Right cardiac atrium (tissue), 1 donor: ENCODE measurements around a stretch of chr2.

DNA sequence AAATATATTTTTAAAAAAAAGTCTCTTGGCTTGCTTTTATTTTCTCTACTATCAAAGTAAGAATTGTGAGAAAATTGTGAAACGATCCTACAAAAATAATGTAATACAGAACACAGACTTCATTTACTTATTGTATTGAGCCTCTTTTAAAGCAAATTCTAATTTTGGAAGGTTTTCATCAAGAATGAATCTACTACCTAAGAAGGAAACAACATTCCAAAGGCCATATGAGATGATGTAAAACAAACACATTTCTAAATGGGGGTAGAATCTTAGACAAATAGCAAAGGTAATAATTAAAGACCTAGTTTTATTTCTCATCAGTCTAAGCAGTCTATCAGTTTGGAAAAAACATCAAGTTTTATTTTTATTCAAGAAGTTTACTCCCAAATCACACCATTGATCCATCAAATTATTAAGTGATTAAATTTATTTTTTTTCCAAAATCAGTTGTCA, 20.6 kb downstream of the FN1 start:
- PRO-cap: no peak

DNA sequence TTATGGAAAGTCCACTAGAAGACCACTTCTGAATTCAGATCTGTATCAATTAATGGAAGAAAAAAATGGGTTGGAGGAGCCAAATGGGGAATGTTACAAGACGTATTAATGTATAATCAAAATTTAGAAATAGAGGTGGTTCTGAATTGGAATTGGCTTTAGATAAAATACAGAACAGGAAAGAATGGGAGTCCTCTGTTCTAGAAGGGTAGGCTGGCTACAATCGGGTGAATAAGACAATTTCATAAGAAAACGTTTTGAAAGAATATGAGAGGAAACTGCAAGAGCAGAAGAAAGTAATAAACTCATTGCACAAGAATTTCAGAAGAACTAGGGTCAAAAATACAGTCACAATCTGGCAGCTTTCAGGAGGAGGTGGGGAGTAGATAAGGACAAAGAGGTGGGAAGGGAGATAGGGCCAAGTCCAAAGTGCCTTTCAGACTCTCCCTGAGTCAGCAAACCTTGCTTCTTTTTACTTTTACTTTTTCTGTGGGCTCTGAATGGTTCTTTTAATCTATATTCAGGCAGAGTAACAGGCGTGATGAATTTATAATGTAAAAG, 69.5 kb upstream of the FN1 start:
- PRO-cap: no peak

GRCh38 chr2:215653413-215653878, 217.6 kb upstream of the FN1 start:
- PRO-cap: no peak

GRCh38 chr2:216078491-216079242, 2.9 kb downstream of the PECR start:
- PRO-cap: no peak

DNA sequence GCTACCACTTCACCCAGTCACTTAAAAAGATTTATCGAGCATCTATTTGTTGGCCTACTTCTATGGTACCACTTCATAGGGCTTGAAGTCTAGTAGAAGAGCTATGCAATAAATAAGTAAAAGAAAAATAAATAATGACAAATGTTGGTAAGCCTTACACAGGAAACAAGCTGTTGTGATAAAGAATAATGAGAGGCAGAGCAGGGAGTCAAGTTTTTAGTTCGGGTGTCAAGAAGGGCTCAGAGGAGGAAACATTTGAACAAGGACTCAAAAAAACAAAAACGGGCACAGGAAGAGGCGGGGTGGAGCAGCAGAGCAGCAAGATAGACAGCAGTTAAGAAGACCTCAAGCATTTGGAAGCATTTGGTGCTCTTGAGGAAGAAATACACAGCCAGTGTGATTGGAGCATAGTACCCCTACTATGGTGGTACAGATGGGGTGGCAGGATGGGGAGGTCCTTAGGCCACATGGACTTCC, 2.8 kb downstream of the TMEM169 start:
- PRO-cap: no peak

- PRO-cap: no peak
Observed at GRCh38 chr2:216107650-216108294, 1.4 kb upstream of the XRCC5 start.

DNA sequence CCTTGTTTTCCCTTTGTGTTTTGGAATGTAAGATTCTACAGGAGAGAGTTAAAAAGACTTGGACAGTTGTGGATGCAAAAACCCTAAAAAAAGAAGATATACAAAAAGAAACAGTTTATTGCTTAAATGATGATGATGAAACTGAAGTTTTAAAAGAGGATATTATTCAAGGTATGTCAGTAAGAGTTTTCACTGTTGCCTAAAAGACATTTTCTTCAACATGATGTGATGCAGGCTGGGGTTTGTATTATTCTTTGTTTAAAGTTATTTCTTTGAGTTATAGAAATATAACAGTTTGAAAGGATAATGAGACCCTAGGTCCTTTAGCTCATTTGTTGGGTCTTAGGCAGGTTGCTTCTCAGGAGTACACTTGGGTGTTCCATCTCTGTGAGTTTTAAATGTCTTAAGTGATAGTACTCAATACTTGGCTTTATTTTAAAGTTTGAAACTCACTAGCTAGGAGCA, 18.4 kb downstream of the XRCC5 start:
- PRO-cap: no peak

DNA sequence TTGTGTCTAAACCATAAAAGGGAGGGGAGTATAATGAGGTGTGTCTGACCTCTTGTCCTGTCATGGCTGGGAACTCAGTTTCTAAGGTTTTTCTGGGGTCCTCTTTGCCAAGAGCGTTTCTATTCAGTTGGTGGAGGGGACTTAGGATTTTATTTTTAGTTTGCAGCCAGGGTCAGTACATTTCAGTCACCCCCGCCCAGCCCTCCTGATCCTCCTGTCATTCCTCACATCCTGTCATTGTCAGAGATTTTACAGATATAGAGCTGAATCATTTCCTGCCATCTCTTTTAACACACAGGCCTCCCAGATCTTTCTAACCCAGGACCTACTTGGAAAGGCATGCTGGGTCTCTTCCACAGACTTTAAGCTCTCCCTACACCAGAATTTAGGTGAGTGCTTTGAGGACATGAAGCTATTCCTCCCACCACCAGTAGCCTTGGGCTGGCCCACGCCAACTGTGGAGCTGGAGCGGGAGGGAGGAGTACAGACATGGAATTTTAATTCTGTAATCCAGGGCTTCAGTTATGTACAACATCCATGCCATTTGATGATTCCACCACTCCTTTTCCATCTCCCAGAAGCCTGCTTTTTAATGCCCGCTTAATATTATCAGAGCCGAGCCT, 108.4 kb downstream of the XRCC5 start:
- PRO-cap: no peak

- PRO-cap: no peak
Observed at GRCh38 chr2:216349330-216349971, 22.8 kb downstream of the MARCHF4 start.

DNA sequence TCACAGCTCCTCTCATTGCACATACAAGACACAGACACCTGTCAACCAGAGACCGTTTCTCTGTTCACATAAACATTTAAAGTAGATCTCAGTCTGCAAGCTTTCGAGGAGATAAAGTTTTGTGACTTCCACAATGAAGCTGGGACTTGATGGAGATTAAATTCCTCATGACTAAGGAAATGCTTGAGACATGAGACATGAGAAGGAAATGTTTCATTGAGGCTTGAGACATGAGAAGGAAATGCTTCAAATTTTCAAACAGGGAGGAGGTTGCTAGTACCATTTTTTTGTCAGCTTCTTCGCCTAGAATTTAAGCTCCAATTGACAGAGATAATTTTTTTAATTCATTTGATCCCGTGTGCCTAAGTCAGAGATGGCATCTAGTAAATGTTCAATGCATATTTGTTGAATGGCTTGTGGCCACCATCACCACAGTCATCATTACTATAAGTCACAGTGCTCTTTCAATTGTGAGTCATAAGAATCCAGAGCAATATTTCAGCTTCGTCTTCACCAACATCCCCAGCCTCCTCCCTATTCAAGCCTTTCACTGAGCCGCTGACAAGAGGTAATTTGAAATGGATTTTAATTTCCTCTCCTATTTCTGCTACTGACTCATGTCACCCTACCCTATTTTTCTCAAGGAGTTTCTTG, 553 bp upstream of the MARCHF4 start:
- PRO-cap: no peak

- PRO-cap: no peak
Observed at GRCh38 chr2:216540737-216541529, 42.3 kb downstream of the RPL37A start.

DNA sequence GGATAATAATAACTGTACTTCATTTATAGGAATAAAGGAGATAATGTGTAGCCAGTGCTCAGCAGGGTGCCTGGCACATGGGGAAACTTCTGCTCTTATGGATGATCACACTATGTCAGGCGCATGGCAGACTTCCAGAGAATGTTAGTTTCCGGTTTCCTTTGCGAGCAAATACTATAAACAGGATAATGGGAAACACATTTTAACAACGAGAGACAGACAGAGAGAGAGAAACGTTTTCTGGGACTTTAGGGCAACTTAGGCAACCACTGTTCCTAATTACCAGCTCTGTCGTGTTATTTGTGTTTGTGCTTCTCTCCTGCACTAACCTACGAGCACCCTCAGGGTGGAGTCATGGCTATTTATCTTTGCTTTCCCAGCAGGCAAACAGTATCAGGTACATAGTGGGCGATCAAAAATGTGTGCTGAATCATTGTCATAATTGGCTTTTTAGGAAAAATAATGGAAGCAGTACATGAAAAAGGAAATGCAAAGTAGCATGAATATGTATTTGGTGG, 36.9 kb upstream of the IGFBP2 start:
- PRO-cap: no peak

DNA sequence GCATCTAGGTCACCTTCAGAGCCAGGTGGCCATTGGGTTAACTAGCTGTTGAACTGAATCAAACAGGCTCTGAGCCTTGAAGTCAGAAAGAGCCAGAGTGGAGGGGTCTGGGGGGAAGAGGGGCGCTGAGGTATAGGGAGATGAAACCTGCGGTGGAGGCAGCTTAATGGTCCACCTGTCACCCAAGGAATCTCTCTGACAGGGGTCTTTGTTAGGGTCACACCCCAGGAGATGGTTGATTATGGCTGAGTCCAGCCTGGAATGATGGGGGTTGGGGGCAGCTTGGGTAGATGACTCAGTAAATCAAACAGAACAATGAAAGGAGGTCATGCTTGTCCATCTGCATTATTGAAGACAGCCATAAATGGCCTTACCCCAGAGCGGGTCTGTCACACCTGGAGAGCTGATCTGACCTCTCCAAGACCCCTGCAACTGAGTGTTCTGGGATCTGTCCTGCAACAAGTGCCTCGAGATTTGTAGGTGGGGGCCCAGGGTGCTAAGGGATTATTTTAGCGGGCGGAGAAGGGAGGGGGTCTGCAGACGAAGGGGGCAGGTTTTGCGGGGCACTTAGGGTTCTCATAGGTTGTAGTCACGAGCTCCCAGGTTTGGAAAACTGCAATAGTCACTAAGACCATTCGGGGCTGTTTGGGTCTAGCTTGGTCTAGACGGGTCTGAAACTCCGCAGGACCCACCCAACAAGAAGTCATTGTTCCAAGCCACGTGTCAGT, 828 bp upstream of the IGFBP2 start:
- PRO-cap: no peak

DNA sequence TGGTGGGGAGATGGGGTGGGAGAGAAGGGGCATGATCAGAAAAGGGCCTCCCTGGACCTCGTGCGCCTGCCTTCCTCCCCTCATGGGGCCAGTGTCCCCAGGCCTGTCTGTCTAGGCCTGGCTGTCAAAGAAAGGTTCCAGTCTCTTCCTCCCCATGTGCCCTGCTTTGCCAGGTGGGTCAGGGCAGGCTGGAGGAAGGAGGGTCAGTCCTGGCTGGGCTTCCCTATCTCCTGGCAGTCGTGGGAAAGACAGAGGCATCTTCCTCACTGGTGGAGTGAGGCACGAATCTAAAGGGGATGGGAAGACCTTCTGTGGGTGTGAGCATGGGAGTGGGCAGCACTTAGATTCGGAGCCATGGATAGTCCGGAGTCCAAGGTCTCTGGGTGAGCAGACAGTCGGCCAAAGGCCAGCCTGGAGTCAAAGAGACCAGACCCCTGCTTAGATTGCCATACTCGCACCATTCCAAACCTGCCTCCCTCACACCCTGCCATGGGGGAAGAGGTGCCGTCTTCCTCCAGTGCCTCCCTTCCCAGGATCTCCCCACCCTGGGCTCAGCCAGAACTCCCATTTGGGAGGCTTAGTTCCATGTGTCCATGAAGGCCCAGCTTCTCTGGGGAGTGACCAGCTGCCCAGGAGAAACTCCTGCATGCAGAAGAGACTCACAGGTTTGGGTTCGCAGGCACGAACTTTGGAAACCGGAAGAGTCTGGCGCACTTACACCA, 21.9 kb downstream of the IGFBP5 start:
- PRO-cap: no peak

DNA sequence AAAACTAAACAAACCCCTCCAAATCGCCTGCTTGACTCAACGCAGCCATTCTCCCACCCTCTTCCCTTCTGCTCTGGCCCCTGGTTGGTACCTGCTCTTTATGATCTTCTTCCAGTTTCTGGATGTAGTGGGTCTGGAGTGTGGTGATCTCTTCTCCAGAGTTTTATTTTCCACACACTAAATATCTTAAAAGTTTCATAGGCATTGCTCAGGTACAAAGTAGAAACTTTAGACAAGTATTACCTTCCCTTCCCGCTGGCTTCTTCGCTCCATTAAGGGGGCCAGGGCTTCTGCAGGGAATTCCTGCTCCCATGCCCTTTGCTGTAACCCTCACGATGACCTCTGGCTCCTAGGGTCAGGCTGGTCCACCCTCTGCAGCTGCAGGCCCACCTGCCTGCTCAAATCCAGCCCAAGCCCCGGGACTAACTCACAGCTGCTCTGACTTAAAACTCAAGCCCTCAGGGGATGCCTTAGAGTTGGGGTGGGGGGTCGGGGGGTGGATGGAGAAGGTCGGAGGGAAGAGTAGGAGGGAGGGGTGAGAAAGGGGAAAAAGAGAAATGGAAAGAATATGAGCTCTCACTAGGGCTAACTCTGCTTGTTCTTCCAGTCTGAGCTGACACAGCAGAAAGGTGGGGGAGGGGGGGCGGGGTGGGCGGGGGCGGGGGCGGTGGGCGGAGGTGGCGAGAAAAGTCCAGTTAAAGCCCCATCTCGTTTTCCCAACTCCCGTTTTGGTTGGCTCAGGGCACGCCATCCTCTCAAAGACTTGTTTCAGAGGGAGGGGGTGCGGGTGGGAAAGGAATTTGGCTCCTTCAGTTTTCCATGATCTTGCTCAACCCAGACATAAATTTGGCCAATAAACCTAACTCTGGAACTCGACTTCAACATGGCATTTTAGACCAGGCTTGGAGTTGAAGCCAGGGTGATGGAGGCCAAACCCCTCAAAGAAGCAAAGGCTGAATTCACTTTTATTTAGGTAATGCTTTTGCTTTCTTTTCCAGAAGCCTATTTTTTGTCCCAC, 4.8 kb downstream of the IGFBP5 start:
- PRO-cap: no peak

DNA sequence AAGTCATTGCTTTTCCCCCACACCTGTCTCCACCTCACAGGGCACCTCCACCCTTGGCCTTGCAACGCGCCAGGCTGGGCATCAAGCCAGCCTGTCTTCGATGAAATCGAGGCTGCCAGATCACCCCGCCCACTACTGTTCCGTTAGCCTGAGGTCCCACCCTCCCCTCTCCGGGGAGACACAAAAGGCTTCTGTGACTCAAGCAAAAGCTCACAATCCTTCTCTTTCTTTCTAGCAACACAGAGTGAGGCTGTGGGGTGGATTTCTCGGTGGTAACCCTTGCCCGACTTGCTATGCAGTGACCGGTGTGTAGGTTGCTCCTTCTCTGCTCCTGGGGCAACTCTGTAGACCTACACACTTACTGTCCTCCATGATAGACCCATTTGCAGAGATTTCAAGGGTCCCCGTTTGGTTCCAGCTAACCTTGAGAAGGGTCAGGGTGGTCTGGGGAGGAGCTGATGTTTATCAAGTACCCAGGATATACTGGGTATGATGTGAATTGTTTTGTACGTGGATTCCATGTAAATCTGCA, 9.8 kb downstream of the TNP1 start:
- PRO-cap: no peak

DNA sequence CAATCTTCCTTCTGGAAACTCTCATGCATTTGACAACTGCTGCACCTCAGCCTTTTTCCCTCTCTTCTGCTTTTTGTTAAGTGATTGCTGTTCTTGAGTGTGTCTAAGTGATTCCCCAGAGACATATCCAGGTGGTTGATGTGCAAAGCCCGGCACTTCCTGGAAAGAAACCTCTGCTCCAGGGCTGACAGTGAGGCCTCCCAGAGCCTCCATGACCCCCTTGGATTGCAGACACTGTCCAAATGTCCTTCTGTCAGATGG, 389.6 kb upstream of the TNP1 start:
- PRO-cap: no peak

- PRO-cap: no peak
Observed at GRCh38 chr2:217361095-217361406, 501.2 kb upstream of the TNP1 start.

- PRO-cap: no peak
Observed at GRCh38 chr2:217387821-217388458, 528.1 kb upstream of the TNP1 start.

- PRO-cap: no peak
Observed at GRCh38 chr2:217756374-217757088, 246.3 kb downstream of the TNS1 start.